ENCODE measurements around a stretch of chr15.

- RRBS = no CpG with 5 or more reads among the region's 17 CpGs
Measured at GRCh38 chr15:93035901-93036396, 53.1 kb downstream of the RGMA start.

DNA sequence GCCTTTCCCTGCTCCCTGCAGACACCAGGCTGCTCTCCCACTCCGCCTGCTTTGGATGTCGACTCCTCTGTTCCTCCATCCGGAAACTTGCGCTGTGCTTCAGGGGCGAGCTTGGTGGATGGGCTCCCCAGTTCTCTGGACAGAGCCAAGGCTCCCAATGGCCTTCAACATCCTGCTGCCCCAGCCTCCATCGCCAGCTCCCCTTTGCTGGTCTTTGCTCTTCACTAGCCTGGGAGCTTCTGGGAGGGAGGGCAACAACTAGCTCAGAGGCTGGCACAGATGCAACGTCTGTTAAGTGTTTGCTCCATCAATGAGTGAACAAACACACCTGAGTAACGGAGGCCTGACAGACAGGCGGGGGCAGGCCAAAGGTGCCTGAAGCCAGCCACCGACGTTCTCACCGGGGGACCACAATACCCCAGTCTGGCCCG lies 39.0 kb downstream of the RGMA start:
- RRBS = no CpG with 5 or more reads among the region's 13 CpGs

DNA sequence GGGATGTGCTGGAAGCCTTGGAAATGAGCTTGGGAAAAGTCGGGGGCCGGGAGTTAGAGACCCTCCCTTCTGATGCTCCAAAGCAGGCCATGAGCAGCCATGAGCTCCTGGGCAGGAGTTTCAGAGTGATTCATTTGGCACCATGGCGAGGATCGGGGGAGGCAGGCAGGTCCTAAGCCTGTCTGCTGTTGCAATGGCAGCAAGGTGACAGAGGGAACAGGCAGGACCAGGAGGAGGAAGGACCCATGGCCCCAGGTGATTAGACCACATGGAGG lies 21.4 kb downstream of the RGMA start:
- RRBS = no CpG with 5 or more reads among the region's 4 CpGs

GRCh38 chr15:93086060-93087381 lies 2.5 kb downstream of the RGMA start:
- RRBS = no CpG with 5 or more reads among the region's 13 CpGs

- RRBS = no CpG with 5 or more reads among the region's 14 CpGs
Measured at GRCh38 chr15:93245192-93245751, 156.3 kb upstream of the RGMA start.

- RRBS = no CpG with 5 or more reads among the region's 12 CpGs
Measured at GRCh38 chr15:94232068-94232511, 729 bp downstream of the MCTP2 start.

- RRBS = no CpG with 5 or more reads among the region's 3 CpGs
Measured at GRCh38 chr15:94314811-94315116, 83.4 kb downstream of the MCTP2 start.

DNA sequence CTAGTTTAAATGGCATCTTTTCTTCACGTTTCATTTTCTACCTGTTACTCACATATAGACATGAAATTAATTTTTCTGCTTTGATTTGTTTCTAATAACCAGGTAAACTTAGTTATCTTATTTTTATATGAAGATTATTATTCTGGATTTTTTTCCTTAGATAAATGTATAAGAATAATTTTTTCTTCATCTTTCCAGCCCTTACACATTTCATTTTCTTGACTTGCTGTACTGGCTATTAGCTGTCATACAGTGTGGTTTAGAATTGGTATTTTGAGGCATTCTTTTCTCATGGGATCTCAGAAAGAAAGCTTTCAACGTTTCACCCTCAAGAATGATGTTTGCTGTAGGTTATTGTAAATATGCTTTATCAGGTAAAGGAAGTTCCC lies 232.0 kb downstream of the MCTP2 start:
- RRBS = no CpG with 5 or more reads among the region's 2 CpGs

DNA sequence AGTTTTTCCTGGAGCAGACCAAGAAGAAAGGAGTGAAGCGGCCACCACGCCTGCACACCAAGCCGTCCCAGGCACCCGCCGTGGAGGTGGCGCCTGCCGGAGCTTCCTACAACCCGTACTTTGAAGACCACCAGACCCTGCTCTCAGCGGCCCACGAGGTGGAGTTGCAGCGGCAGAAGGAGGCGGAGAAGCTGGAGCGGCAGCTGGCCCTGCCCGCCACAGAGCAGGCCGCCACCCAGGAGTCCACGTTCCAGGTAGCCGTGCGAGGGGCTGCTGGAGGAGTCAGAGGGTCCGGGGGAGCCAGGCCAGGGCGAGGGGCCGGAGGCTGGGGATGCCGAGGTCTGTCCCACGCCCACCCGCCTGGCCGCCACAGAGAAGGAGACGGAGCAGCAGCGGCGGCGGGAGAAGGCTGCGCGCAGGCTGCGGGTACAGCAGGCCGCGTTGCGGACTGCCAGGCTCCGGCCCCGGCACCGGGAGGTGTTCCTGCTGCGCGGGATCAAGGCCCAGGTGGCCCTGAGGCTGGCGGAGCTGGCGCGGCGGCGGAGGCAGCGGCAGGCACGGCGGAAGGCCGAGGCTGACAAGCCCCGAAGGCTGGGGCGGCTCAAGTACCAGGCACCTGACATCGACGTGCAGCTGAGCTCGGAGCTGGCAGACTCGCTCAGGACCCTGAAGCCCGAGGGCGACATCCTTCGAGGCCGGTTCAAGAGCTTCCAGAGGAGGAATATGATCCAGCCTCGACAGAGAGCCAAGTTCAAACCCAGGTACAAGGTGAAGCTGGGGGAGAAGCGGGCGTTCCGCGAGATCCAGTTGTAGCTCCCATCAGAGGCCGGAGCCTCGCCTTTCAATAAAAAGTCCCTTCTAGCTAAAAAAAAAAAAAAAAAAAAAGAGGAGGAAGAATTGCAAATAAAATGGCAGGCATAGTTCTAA lies 625.0 kb downstream of the MCTP2 start:
- RRBS = 96% methylated on average over 4 of the region's 66 CpGs

GRCh38 chr15:94965197-94965642 lies 733.9 kb downstream of the MCTP2 start:
- RRBS = no CpG with 5 or more reads among the region's 2 CpGs

DNA sequence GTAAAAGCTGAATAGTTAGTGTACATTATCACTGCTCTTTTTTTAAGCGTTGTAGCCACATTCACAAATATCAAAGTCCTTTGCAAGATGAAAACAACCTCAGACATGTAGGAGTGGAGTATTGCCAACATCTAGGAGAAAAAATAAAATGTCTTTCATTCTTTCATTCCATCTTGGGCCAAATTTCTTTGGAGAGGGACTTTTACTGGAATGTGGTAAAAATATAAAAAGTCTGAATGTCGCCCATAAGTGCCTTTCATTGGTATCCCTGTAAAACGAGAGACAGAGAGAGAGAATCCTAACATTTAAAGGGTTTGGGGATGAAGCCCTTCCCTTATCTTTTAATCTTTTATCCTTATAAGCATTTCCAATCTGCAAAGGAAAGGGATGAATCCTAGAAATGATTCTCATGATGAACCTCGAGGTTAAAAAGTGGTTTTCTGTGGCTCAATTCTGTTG lies 1031.6 kb downstream of the MCTP2 start:
- RRBS = no CpG with 5 or more reads among the region's 4 CpGs

DNA sequence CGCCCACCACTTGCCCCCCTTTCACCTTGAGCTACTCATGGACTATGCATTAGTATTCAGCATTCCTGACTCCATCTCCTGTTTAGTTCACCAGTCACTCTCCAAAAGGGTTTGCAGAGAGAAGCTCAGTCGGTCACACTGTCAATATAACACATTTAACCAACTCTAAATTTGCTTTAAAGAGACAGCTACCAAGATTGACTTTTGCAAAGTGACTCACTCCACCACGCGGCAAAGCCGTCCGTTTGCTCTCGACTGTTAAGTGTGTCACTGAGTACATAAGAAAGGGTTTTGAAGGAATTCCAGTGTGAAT lies 1006.8 kb upstream of the NR2F2 start:
- RRBS = no CpG with 5 or more reads among the region's 7 CpGs

DNA sequence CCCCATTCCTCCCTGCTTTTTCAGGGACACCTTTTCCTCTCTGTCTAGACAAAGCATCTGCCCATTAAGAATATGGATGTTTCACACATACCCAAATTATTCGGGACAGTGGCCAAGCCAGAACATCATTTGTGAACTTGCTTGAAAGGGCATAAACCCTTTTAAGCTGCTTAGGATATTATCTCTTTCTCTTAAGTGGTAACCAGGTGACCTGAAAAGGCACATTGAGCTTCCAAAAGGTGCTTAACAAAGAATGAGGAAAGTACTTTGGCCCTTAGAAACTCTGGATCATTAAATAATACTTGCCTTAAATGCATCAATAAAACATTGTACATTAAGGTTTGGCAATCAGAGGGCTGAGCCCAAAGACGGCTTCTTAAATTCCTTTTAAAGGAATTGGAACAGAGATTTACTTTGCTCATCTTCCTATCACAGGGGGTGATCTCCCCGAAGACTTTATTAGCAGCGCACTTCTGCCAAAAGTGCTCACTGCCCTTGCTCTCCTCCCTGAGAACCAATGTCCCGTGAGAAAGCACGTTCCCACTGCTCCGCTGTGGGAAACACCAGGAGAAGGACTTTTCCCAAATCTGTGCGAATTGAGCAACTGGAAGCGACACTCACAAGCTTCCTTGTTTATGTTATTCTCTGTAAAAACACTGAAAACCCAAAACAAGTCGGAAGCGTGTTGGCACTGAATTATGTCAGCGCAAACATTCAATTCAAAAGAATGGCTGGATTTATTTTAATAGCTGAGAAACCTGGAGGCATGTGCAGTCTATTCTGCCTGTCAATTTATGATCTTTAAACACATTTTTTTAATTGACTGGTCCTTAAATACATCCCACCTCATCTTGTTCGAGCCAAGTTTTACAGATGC lies 670.9 kb upstream of the NR2F2 start:
- RRBS = no CpG with 5 or more reads among the region's 13 CpGs

GRCh38 chr15:96053206-96054393 lies 276.9 kb upstream of the NR2F2 start:
- RRBS = 92% methylated on average over 6 of the region's 38 CpGs

DNA sequence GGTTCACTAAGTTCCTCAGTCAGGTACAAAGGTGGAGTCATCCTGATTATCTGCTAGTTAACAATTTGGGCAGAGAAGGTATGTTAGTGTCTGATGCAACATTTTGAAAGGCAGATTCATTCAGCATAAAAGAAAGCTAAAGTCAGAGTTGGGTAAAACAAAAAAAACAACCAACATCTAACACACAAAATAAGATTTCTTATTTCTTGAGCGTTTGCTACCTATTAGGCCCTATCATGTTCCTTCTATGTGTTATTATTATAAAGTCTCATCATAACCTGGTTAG lies 211.6 kb upstream of the NR2F2 start:
- RRBS = no CpG with 5 or more reads among the region's 1 CpG

- RRBS = 94% methylated on average over 1 of the region's 6 CpGs
Measured at GRCh38 chr15:96320601-96320988, 9.9 kb upstream of the NR2F2 start.

DNA sequence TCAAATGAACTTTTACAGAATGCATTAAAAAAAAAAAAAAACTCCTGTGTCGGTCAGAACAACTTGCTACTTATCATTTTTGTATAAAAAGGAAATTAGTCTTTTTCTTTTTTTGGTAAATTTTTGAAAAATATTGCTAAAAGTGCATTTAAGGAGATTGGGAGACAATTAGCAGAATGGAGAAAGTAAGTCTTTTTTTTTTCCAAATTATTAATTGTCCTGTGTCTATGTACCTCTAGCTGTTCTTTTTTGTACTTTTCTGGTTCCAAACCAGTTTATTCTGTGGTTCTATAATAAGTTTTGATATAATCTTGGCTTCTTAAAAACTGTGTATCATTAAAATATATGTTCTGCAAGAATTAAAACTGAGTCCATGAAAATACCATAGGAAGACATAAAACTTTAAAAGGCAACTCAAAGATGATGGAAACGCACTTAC lies 7.3 kb downstream of the NR2F2 start:
- RRBS = no CpG with 5 or more reads among the region's 2 CpGs

DNA sequence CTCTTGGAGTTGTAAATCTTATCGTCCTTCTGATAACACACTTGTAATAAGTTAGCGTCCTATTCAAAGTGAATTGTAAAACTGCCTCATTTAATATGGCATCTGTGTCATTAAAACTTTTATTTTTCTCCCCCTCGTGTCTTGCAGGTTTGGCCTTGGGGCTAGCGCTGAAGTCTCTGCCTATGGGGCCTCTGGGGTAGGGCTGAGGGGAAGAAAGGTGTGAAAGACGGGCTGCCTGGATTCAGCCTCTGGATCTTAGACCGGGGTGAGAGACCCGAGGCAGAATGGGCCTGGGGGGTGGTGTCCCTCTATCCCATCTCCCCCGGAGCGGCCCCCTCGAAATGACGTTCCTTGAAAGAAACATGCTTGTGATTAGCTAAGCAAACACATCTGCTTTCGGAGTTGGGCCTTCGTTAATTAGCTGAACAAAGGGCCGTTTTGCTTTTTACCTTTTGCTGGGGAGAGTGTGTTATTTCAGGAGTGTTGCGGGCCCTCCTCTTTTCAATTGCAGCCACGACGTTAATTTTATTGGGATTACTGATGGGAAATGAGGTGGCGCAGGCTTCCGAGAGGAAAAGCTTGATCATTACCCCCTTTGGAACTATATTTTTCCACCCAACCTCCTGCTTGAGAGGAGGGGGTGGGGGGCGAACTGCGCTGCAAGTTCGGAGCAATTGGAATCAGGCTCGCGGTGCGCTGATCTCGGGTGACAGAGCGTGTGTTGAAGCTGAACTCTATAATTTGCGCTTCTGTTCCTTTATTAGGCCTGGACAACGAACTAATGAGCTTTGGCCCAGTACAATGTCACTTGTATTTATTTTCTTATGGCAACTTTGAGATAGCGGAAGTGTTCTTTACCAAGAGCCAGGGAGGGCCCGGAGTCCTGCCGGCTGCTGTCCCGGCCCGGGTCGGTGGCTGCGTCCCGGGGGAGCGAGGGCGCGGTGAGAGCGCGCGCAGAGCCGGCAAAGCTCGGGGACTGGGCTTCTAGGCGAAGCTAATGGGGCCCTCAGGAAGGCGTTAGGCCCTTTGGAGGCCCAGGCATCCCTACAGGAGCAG lies 12.6 kb downstream of the NR2F2 start:
- RRBS = 90% methylated on average over 10 of the region's 47 CpGs

- RRBS = no CpG with 5 or more reads among the region's 6 CpGs
Measured at GRCh38 chr15:97679210-97679603, 281.3 kb upstream of the ARRDC4 start.

- RRBS = no CpG with 5 or more reads among the region's 4 CpGs
Measured at GRCh38 chr15:97962118-97962721, 1.7 kb downstream of the ARRDC4 start.

All from HL-60 (cell line).